Colic lymph node (tissue), 1 donor: ENCODE results near the genes NR3C1 and PLAC8L1.

DNA sequence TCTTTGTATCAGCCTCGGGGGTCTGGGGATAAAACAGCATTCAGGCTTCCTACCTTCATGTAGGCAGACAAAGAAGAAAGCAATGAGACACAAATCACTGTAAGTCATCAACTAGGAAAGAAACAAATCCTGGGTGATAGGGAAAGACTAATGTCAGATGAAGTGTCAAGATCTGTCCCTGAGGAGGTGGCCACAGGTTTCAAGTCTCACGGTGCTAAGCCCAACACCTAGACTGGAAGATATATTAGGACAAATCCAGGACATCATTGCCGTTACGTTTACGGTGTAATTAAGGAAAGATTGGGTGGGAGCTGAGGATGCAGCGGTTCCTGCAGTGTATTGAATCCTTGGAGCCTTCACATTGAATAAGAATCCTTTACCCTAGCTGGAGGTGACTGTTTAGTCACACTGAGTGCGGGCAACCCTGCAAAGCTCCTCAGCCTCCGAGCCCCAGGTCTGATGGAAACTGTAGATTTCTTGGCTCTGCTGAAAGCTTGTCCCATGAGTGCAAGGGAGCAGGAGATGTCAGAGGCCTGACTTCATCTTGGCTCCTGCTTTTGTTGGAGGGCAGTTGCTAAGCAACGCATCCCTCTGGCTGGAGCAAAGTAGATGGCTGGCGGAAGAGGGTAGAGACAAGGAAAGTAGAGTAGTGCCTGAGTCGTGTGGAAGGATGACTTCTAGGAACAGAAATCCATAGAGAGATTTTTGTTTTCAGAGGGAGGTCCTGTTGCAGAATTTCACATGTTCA, 71.1 kb downstream of the ARHGAP26 start:
- PRO-cap = no peak

GRCh38 chr5:142843066-142844006, 73.2 kb downstream of the ARHGAP26 start:
- PRO-cap = no peak

DNA sequence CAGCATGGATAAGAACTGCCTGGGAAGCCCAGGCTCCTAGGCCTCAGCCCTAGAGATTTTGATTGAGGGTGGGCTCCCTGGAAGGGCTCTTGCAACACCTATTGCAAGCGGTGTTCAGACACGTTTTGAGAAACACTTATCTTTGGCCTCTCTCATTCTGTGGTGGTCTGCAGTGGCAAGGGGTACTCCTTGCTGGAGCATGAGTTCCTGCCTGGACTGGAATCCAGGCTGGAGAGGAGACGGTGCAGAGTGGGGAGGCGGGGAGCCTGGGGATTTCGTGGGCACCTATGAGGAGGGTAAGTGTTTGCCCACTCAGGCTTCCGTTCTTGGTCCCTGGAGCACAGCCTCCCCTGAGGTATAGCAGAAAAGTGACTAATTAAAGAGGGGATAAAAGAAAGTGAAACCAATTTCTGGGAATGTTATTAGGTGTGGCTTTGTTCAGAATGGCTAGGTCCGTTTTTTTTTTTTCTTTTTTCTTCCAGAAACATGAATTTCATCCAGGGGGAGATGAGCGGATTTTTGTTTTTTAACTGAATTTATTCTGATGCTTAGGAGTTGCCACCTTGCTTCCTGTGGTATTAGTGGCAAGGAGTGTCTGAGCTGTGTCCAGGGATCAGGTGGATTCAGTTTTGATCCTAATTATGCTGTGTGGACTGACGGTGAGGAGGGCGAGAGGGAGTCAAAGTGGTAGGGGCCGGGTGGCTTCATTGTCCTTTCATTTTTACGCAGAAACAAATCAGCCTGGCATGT, 90.9 kb downstream of the ARHGAP26 start:
- PRO-cap = no peak

DNA sequence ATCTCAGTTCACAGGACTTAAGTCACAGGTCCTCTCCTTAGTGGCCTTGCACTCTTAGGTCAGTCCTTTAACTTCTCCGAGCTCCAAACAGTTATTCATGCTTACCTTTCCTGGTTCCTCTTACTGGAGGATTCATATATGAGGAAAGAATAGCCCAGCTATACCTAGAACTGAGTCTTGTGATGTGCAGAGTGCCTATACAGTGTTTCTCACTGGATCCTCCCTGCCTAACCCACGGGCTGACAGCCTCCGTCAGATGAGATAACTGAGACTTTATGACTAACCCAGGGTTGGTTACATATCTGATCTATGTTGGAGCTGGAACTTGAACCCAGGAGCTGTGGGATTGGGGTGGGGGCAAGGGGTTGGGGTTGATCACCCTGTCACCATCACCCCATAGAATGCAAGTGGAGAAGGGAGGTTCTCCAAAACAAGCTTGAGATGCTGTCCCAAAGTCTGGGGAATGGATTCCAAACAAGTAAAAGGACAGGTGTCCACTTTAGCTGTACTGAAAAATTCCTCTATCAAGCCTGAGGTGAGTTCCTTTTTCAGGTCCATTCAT, 100.4 kb downstream of the ARHGAP26 start:
- PRO-cap = no peak

GRCh38 chr5:143110398-143110772, 293.1 kb downstream of the NR3C1 start:
- PRO-cap = no peak

DNA sequence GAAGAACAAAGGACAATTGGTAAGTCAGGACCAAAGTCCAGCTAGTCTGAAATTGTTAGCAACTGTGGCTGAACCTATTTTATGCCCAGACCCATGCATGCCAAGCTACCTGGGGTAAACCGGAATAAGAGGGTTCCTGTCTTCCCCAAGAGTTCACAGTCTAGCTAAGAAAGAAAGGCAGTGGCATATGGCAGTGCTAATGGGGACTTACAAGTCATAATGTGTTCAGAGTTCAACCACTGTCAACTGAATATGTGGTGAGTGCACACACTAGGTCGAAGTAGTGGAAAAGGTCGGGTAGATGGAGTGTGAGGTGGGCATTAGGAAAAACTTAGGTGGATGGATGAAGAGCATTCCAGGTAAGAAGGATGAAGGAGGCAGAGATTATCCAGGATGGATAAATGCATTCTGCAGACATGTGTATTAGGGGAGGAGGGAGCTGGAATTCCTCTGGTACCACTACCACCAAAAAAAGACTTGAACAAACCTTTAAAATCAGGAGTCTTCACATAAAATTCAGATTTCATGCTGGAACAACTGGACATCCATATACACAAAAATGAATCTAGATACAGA, 253.2 kb downstream of the NR3C1 start:
- PRO-cap = no peak

- PRO-cap = no peak
Measured at GRCh38 chr5:143229515-143230848, 173.5 kb downstream of the NR3C1 start.

- PRO-cap = no peak
Measured at GRCh38 chr5:143379380-143380114, 23.9 kb downstream of the NR3C1 start.

DNA sequence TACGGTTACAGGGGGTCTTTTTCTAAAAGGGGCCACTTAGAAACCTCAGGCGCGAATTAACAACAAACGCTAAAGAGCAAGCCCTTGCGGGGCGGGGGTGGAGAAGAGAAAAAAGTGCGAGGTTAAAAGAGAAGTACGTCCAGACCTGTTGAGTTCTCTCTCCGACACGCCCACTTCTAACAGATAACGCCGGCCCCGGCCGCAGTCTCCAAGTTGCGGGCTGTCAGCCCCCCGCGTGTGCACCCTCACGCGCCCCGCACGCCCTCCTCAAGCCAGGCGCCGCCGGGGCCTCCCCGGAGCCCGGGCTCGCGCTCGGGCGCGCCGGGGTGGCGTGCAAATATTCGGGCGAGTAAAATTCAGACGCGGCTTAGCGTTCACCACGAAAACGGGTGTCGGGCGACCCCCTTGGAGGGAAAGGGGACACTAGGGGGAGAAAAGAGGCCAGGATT, 1.0 kb downstream of the NR3C1 start:
- PRO-cap = bidirectional peak, plus-strand start at position 173 of the sequence, minus-strand start at position 116 of the sequence

DNA sequence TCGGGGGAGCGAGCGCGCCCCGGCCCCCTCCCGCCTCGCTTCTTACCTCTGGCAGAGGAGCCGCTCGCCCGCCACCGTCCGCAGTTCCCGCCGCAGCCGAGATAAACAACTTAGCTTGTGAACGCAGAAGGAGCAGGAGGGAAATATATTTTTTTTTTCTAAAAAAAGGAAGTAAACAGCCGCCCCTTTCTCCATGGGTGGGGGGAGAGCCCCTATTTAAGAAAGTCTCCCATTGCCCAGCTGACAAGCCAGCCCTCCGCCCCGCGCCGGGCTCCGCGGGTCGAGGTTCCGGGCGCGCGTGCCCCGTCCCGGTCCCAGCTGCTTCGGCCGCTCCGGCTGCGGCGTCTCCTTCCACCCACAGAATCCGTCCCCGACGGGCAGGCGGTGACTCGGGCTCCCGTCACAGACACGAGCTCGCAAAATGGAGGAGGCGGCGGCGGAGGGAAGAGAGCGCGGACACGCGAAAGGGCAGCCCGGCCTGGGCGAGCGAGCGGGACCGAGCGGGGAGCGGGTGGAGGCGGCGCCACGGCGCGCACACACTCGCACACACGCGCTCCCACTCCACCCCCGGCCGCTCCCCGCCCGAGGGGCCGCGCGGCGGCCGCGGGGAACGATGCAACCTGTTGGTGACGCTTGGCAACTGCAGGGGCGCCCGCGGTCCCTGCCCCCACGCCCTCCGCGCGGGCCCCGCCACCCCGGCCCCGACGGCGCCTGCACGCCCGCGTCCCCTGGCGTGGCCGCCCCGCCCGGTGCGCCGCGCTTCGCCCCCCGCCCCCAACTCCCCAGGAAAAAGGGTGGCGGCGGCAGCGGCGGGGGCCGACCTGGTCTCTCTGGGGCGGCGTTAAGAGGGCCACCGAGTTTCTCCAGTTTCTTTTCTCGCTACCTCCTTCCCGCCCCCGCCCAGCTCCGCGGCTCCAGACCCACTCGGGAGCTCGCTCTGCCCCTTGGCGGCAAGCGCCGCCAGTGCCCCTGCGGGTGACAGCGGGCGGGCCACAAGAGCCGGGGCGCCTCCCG, at the start of gene NR3C1:
NR3C1 (minus strand) TSS at position 522 of the 1,014 bp plus-strand sequence.
- PRO-cap = bidirectional peak, plus-strand start at position 246 of the sequence, minus-strand start at position 103 of the sequence; bidirectional peak, plus-strand start at position 785 of the sequence, minus-strand start at position 522 of the sequence; bidirectional peak, plus-strand start at position 963 of the sequence, minus-strand start at position 965 of the sequence

DNA sequence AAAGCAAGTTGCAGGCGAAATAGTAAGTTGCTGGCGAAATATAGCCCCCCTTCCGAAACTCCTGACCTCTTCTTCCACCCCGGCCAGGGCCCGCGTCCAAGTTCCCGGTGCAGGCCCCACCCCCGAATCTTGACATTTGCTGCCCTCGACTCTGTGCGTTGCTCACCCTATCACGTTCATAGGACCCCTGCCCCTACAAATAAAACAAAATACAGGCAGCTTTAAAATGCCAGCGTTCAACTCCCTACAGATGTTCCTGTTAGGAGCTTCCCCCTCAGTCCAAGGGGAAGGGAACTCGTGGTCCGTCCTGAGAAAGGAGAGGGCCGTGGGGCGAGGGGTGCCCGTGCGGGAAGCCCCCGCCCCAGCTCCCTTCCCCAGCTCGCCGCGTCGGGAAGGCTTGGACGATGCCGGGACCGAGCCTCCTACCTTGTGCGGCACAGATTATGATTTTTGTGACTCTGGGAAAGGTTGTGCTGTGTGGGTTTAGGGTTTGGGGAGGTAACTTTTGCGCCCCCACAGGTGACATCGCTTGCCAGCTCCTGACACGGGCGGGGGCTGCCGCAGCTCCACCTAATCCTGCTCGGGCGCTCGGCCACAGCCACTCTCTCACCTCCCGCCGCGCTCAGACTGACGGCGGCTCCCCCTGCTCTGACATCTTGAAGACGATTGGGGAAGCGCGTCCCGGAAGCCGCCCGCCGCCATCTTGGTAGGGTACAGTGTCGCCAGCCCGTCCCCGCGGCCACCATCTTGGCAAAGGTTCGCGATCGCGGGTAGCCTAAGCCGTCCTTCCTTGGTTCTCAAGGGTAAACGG, 1.4 kb upstream of the NR3C1 start:
- PRO-cap = bidirectional peak, plus-strand start at position 135 of the sequence, minus-strand start at position 103 of the sequence; bidirectional peak, plus-strand start at position 753 of the sequence, minus-strand start at position 658 of the sequence

- PRO-cap = no peak
Measured at GRCh38 chr5:143405793-143406021, 2.2 kb upstream of the NR3C1 start.

DNA sequence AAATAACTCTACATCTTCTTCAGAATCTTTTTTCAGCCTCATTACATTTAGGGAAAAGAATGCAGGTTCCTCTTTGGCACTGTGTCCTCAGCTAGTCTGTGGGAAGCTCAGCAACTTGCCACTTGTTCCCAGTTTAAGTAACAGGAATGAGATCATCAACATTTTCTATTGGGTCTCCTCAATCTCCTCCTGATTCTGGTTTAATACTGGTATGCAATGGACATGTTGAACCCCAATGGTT, 78.3 kb upstream of the HMHB1 start:
- PRO-cap = no peak

DNA sequence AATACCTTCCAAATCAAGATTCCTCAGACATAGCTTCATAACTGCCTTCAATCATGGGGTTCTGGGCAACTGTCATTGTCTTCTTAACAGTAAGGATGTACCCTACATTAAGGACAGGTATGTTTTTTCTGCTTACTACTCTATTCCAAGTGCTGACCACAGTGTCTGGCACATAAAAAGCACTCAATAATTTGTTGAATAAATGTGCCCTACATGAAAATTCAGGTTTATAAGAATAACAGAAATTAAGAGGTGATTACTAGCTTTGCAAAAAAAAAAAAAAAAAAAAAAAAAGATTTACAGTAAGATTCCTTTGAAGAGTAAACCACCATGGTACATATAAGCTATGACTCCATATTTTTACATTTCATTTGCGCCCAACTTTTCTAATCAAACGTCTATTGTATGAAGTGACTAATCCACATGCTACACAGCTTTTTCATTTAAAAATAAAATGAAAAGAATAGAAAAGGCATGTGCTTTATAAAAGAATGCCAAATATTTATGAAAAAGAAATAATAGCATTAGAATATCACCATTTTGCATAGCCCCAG, at the start of gene PLAC8L1:
PLAC8L1 (minus strand) TSS at position 268 of the 554 bp plus-strand sequence.
- PRO-cap = no peak

DNA sequence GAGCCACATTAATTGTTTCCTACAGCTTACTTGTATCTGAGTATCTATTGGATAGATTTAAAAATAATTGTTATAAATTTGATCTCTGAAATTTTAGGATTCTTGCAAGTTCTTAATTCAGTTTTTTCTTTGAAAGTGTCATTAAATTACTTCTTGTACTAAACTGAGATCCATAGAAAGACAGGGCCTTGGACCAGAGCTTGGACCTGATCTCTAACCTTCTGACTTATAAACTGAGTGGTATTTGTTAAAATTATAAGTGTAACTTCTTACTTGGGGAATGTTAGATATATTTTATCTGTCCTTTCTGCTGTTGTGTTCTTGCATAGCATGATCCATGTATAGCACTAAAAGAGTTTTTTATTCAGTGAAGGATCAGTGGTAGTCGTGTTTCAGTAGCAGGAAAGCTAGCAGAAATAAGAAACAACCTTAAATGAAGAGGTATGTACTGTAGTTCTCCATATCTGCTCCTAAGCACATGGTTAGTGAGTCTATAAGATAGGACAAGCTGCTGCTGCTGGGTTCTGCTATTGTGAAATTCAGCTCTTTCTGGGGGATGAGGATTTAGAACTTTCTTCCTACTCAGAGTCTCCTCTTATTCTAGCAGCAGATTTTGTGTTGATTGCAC, 23.8 kb downstream of the TCERG1 start:
- PRO-cap = no peak

DNA sequence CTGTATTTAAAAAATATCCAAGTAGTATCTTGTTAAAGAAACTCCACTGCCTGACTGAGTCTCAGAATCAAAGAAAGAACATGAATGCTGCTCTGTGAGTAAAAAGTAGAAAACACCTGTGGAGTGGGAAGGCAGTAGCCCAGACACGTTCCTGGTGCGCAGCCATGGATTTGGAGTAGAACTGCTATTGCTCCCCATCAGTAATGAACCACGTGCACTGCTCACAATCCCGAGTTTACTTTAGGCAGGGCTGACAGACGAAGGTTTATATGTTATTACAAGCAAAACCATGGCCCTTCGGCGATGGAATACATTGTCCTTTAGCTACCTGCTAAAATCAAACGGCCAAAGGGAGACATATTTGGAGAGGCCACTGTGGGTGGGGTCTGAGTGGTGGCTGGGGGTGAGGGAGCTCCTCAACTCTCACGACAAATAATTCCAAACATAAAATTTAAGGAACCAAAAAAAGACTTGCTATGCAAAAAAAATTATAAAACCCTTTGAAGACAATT, 55.3 kb downstream of the DPYSL3 start:
- PRO-cap = no peak

GRCh38 chr5:147553774-147554088, 43.9 kb upstream of the DPYSL3 start:
- PRO-cap = no peak

DNA sequence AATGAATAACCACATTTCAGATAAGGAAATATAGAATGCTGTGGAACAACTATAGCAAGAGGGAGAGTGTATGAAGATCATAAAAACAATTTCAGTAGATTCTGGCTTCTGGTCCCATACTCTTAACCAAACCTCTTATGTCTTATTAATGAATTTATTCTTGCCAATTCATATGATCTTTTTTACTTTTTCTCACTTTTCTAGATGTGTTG, 6.8 kb upstream of the SPINK1 start:
- PRO-cap = no peak

DNA sequence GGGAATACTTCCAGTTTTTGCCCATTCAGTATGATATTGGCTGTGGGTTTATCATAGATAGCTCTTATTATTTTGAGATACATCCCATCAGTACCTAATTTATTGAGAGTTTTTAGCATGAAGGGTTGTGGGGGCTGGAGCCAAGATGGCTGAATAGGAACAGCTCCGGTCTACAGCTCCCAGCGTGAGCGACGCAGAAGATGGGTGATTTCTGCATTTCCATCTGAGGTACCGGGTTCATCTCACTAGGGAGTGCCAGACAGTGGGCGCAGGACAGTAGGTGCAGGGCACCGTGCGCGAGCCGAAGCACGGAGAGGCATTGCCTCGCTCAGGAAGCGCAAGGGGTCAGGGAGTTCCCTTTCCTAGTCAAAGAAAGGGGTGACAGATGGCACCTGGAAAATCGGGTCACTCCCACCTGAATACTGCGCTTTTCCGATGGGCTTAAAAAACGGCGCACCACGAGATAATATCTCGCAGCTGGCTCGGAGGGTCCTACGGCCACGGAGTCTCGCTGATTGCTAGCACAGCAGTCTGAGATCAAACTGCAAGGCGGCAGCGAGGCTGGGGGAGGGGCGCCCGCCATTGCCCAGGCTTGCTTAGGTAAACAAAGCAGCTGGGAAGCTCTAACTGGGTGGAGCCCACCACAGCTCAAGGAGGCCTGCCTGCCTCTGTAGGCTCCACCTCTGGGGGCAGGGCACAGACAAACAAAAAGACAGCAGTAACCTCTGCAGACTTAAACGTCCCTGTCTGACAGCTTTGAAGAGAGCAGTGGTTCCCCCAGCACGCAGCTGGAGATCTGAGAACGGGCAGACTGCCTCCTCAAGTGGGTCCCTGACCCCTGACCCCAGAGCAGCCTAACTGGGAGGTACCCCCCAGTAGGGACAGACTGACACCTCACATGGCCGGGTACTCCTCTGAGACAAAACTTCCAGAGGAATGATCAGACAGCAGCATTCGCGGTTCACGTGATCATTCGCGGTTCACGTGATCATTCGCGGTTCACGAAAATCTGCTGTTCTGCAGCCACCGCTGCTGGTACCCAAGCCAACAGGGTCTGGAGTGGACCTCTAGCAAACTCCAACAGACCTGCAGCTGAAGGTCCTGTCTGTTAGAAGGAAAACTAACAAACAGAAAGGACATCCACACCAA, 8.0 kb downstream of the SPINK7 start:
- PRO-cap = no peak

GRCh38 chr5:148416805-148417384, 33.1 kb downstream of the FBXO38 start:
- PRO-cap = no peak